ENCODE measurements around the gene HMG20A.

DNA sequence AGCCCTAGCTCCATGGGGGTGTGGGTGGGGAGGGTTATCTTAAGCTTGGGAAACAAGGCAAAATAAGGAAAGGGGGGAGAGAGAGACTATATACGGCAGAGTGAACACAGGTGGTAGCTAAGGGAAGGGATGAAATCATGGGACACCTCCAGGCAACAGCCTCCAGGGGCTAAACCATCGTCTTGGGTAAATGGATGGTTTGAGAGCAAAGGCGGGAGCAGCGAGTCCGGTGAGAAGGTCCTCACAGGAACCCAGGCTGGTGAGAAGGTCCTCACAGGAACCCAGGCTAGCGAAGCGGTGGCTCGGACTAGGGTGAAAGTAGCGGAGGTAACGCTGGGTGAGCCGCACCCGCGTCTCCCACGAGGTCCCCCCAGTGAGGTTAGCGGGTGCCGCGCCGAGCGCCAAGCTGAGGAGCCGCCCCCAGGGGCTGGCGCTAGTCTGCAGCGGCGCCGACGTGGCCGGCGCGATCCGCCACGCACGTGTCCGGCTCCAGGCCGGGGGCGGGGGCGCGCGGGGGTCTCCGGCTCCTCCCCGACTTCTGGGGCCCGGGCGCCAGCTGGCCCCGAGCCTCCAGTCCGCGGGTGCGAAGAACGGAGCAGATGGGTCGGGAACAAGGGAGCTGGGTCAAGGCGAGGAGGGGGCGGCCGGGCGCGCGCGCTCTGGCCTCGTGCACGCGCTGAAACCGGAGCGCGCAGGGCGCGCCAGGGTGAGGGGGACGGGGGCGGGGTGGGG lies 441 bp upstream of the UBE2Q2 start:
- PRO-cap, result bidirectional peak, plus-strand start at position 715 of the sequence, minus-strand start at position 375 of the sequence

GRCh38 chr15:75891793-75892161 lies 11.9 kb upstream of the FBXO22 start:
- PRO-cap, result no peak

- PRO-cap, result no peak
These were observed 29.0 kb downstream of the FBXO22 start for GRCh38 chr15:75932512-75933294.

GRCh38 chr15:76178280-76178806 lies 118.6 kb downstream of the TMEM266 start:
- PRO-cap, result no peak

DNA sequence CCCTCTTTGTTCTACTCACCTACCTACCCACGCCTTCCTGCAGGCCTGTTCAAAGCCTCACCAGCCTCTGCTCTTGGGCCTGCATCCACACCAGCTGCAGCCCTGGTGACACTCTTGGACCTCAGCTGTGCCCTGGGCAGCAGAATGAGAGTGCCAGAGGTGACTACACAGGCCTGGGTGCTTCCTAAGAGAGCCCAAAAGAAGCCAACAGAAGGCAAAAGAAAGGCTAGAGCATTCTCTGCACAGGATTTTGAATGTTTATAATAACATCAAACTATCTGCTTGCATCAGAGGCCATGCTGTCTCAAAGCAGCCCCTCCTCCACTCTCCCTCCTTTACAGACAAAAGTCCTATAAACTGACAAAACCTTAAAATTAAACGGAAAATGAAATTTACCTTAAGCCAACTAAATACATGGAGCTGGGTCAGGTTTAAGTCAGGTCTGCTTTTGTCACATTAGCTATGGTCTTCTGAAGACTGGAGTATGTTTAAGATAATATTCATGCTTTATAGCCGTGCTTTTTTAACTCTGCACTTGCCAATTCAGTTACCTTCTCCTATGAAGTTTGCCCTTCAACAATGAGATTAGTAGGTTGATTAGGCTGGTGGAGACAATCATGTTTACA lies 95.6 kb downstream of the ETFA start:
- PRO-cap, result no peak

DNA sequence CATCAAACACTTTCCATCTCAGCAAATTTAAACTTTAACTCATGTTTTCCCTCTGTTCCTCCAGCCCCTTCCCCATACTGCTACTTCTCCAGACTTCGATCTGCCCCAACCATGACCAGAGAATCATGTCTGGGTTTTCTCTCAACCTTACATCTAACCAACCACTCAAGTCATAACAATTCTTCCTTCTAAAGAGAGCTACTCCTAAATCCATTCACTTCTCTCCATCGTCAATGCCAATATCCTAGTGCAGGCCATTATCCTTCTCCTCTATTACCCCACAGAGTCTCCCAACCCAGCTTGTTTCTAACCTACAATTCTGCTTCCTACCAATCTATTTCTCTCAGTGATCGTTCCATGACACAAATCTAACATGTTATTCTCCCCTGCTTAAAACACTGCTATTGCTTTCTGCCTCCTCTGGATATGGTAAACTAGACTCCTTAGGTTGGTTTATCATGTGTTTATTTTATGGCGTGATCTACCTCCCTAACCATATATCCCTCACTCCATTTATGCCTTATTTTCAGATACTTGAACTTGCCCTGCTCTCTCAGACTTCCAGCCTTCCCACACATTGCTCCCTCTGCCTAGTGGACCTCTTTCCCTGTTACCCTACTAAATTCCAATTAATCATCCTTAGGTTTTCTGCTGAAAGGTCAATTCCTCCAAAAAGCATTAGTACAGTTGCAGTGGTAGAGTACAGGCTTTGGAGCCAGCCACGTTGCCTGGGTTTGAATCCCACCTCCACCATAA lies 10.8 kb downstream of the ETFA start:
- PRO-cap, result no peak

DNA sequence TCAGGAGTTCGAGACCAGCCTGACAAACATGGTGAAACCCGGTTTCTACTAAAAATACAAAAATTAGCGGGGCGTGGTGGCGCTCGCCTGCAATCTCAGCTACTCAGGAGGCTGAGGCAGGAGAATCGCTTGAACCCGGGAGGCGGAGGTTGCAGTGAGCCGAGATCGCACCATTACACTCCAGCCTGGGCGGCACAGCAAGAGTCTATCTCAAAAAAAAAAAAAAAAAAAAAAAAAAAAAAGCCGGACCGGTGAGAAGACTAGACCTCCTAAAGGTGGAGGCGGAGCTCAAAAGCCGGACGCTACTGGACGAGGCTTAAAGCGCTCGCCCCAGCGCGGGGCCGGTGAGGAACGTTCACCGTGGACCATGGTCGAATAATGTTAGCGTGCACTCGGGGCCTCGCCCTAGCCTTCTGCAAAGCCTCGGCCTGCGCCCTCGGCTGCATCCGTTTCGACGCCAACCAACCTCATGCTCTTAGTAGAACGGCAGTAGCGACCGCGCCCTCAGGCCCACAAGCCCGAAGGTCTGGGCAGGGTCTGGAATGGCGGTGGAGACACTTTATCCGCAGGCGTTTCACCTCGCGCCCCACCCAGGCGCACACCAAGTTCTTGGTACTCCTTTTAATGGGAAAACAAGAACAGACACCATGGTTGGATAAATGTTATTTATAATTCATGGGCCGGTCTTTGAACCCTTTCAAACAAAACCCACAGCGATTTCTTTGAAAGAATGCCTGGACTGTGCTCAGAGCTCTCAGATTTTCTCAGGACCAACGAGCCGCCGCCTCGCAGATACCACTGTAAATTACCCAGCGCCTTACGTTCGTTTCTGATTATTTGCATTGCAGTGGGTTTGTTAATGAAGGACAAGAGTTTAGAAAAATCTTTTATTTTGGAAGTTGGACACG lies 1.4 kb upstream of the ISL2 start:
- PRO-cap, result no peak

DNA sequence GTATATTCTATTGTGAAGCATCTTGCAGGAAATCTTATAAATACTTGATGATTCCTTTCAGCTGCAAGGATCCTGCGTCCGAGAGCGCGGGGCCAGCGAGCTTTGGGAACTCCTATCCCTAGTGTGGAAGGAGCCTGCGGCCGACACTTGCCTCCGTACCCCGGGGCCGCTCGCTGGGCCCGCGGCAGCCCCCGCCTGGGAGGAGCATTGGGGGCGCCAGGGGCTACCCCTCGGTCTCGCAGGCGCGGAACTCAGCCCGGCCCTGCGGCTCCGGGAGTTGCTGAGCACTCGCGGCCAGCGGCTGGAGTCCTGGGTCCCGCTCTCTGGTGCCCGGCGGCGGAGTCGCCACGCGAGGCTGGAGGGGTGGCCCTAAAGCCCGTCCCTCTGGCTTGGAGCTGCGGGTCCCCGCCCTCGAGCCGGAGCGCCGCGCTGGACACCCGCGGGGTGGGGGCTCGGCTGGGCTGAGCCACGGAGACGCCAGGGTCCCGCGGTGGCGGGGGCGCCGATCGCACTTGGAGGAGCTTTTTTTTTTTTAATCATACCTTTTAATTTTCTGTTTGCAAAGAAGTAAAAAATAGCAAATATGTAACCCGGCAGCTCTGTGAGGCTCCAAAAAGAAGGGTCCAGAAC lies 10.5 kb downstream of the ISL2 start:
- PRO-cap, result no peak

DNA sequence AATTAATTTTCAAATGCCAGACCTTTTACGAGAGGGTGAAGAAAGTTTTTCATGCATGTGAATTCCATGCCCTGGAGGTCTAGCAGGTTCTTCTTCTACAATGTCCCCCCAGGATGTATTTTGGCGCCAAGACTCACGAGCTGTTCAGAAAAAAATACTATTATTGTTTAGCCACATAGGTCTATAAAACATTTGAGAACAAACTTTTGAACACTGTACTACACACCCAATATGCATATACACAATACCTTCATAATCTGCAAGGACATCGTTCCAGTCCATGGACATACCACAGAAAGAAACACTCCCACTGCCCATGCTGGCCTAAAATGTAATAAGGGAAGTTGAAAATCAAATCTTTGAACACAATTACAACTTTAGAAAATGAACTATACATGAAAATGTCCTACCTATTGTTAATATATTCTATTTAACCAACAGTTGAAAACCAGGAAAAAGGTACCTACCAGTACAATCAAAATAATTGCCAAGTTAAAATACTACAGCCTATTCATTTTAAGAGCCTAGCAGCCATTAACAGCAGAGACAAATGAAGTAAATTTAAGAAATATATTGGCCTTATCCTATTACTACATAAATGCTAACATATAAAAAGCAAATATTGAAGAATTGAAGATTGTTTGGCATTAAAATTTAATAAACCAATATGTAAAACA lies 139.7 kb downstream of the SCAPER start:
- PRO-cap, result no peak

DNA sequence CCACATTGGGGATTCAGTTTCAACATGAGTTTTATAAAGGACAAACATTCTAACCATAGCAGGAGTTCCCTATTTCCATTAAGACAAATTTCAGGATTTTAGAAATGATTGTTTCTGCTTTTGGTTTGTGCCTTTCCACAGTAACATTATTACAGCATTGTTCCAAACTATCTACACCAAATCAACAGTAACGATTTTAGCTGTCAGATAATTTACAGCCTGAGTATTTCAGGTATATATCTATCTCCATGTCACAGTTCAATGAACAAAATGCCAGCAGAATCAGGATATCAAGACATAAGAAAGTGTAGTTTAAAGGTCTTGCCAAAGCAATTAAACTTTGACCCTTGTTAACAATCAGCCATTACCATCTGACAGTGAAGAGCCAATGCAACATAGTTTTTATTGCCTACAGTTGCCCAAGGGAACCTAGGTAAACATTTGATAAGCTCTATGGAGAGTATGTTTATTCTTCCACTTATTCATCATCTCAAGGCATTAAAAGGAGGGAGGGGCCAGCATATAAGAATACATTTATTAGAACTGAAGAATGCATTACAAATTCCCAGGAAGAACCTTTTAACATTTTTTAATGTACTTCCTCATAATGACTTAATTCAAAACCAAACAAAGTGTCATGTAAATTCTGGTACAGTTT lies 3.6 kb downstream of the TSPAN3 start:
- PRO-cap, result no peak

DNA sequence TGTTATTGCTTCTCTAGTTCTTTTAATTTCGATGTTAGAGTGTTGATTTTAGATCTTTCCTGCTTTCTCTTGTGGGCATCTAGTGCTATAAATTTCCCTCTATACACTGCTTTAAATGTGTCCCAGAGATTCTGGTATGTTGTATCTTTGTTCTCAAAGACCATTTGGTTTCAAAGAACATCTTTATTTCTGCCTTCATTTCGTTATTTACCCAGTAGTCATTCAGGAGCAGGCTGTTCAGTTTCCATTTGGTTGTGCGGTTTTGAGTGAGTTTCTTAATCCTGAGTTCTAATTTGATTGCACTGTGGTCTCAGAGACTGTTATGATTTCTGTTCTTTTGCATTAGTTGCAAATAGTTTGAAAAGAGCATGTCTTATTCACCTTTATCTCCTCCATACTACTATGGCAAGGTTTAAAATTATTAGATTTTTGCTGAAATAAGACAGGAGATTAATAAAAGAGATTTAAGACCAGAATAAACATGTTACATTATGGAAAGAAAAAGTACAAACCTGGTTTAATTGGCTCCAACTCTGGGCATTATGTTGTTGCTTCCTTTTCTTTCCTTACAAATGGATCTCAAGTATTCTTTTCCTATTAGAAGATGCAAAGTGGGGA lies 133.9 kb downstream of the PEAK1 start:
- PRO-cap, result no peak

DNA sequence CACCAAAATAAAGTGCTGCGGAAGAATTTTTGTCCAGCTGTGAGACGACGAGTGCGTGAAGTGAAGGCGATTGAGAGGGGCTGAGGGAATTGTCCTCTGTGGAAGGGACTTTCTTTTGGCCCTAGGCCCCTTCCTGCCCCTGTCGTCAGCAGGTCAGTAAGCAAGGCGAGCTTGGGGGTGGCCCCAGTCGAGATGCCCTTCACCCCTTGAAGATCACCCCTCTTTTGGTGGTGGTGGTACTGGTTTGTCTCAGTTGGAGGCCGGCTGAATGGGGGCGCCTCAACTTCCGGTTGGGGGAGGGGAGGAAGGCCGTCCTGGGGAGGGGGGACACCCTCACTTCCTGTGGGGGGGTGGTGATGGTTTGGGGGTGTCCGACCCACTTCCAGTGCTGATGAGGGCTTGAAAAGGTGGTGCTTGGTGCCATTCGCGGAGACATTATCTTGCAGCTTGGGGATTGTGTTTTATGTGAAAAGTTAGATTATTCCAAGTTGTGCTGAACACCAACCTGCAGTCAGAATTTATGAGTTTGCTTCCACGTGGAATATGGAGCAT lies at the start of gene HMG20A:
HMG20A (plus strand) TSS at position 36 of the 552 bp plus-strand sequence.
- PRO-cap, result bidirectional peak, plus-strand start at position 50 of the sequence, minus-strand start outside the sequence

- PRO-cap, result no peak
These were observed 66.3 kb downstream of the HMG20A start for GRCh38 chr15:77486919-77487554.

DNA sequence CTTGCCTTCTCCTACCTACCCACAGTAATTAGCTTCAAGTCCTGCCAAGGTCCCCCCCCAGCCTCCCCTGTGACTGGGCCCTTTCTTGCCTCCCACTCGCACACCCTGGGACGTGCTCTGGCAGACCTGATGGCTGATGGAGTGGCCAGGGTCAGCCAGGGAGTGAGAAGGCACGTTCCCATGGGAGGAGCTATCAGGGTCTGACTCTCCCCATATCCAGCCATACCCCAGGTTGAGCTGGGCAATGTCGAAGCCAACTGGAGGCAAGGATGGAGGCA lies 136.6 kb upstream of the LINGO1 start:
- PRO-cap, result no peak

DNA sequence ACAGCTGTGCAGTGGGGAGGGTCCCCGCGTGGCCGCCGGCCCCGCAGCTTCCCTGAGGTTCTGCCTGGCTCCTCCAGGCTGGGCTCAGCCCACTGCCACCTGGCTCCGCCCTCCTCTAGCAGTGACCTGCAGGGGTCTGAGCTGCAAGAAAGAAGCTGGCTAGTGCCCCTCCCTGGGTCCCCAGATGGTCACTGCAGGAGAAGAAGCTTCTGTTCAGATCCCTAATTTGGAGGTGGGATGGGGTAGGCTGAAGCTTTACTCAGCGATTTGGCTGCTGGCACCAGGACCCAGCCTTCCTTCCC lies 90.3 kb downstream of the TBC1D2B start:
- PRO-cap, result no peak

- PRO-cap, result no peak
These were observed 74.4 kb downstream of the TBC1D2B start for GRCh38 chr15:78002803-78003822.

DNA sequence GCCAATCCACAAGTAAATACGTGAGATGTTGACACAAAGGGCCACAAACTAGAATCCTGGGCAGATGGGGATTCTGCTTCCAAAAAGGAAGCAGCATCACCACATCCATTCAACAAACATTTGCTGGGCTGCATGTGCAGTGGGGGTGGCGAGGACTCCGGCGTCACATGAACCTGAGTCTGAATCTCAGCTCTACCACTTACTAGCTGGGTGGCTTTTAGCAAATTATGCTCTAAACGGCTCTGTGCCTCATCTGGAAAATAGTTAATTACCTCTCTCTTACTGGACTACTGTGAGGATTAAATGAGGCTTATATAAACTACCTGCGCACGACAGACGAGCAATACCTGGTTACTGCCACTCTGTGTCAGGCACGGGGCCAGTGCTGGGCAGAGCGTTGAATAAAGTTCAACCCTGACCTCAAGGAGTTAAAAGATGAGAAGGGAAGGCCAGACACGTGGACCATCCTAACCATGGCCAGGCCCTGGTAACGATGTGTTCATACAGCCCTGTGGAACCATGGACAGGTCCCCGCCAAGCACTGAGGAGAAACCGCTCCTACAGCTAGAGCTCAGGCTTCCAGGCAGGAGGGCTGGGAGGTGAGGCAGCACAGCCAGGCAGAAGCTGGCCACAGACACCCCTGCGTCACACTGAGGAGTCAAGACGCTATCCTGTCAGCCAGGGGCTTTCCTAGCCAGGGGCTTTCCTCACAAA lies 73.5 kb downstream of the TBC1D2B start:
- PRO-cap, result no peak

DNA sequence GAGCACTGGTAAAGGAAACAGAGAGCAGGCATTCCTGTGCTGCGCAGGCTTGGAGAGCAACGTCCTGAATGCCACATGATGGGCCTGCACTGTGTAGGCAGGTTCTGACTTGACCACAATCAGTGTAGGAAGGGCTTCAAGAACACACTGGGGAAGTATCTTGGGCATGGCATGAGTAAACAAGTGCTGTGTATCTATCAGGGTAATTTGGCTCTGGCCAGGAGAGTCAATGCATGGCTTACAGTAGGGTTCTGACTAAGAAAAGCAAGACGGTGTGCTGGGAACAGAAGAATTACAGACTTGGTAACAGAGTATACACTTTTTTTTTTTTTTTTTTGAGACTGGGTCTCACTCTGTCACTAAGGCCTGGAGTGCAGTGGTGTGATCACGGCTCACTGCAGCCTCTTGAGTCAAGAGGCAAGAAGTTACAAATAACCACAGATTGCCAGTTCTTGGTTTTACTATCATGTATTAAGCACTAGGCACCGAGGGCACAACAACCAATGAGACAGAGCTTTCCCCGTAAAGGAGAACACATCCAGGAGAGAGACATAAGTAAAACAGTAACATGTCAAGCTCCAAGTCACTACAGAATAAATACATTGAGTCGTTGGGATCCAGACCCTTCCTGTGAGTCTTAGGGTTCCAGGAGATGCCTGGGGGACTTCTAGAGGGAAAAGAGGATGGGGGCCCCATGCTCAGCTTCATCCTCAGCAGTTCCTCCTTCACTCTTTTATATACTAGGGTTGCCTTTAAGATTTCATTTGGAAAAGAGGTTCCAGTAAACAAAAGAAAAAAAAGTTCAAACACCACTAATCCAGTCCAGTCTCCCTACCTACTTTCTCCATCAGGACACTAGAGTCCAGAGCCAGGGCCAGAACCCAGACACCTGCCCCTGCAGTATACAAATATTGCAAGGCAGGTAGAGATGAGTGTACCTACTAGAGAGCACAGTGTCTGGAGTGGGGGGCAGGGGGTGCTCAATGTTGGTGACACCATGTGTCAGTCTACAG lies 30.4 kb downstream of the TBC1D2B start:
- PRO-cap, result no peak

GRCh38 chr15:78133813-78134235 lies 2.6 kb upstream of the CIB2 start:
- PRO-cap, result no peak

- PRO-cap, result no peak
These were observed 24.4 kb downstream of the ACSBG1 start for GRCh38 chr15:78209778-78210479.

All from pulmonary lymph node (tissue), 1 donor.